Camera-type eye (tissue), 1 donor: ENCODE measurements around a stretch of chr3.

DNA sequence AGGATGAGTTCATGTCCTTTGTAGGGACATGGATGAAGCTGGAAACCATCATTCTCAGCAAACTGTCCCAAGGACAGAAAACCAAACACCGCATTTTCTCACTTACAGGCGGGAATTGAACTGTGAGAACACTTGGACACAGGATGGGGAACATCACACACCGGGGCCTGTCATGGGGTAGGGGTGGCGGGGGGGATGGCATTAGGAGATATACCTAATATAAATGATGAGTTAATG is 18.5 kb downstream of the TRAK1 start:
- RAMPAGE, long total RNA, result no peak

DNA sequence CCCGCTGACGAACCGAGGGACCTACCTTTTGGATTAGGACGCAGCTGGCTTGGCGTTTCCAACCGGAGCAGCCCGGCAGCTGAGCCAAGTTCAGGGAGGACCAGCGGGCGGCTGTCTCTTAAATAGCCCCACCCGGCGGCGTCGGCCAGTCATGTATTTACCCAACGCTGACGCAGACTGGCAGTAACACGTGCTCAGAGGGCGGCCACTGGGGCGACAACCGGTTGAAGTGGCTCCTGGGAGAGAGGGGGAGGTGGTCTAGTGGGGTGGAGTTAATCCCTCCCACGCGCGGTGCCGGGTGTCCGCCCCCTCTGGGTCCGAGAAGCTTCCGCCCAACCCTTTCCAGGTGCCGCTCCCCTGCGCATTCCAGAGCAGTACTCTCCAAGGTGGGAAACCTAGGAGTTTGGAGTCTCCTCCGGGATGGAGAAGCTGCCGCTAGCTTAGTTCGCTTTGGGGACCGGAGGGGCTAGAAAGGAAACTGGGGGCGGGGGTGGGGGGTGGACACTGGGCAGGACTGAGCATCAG is 1.3 kb downstream of the CCK start:
- RAMPAGE, long total RNA, result start-site peak on the minus strand centred at position 94 of the sequence, 5 bp wide, 40 reads

GRCh38 chr3:42505000-42505711 is 2.7 kb downstream of the VIPR1 start:
- RAMPAGE, long total RNA, result no peak

DNA sequence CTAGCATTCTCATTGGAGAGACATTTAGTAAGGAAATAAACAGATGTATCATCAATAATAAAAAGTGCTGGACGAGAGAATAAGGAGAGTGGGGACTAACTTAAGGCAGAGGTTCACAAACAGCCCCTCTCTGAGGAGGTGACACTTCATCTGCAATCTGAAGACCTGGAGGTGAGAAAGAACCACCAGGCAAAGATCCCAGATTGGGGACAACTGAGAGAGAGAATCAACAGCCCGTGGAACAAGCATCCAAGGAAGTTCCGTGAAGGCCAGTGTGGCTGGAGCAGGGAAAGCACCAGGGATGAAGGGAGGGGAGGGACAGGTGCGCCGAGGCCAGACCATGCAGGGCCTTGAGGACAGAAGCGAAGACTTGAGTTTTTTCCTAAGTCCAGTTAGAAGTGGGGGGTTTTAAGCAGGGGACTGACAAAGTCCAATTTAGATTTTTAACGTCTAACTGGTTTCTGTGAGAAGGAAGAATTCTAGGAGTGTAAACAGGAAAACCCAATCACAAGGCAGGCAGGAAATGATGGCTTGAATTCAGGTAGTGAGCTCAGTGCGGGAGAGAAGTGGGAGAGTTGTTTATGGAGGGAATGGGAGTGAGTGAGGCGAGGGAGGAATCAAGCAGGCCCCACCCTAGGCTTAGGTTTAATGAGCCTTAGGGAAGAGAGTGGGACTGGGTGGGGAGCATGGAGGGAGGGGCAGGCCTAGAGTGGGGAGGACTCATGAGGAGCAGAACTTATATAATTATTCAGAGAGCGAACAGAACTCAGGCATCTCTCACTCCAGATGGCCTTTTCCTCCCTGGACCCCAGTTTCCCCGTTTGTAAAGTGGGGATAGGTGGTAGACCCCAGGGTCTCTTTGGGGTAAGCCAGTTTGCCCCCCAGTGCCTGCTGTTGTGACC is 17.7 kb downstream of the VIPR1 start:
- RAMPAGE, long total RNA, result no peak

GRCh38 chr3:42591680-42592157 is 1.1 kb downstream of the SS18L2 start:
- RAMPAGE, long total RNA, result no peak

GRCh38 chr3:42662648-42663286 is 9.3 kb downstream of the ZBTB47 start:
- RAMPAGE, long total RNA, result no peak

DNA sequence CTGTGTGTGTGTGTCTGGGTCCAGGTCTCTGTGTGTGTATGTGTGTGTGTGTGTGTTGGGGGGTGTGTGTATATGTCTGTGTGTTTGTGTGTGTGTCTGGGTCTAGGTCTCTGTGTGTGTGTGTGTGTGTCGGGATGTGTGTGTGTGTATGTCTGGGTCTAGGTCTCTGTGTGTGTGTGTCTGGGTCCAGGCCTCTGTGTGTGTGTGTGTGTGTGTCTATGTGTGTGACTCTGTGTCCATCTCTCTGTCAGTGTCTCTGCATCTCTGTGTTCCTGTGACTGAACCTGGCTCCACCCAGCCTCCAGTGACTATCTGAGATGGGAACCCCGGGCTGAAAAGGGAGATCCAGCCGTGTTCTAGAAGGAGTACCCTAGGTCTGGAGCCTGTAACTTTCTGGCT is 2.3 kb downstream of the HHATL start:
- RAMPAGE, long total RNA, result no peak

GRCh38 chr3:42846638-42847600 is 28.8 kb downstream of the CYP8B1 start:
- RAMPAGE, long total RNA, result no peak

- RAMPAGE, long total RNA, result no peak
Observed at GRCh38 chr3:42872592-42873174, 3.0 kb downstream of the CYP8B1 start.

DNA sequence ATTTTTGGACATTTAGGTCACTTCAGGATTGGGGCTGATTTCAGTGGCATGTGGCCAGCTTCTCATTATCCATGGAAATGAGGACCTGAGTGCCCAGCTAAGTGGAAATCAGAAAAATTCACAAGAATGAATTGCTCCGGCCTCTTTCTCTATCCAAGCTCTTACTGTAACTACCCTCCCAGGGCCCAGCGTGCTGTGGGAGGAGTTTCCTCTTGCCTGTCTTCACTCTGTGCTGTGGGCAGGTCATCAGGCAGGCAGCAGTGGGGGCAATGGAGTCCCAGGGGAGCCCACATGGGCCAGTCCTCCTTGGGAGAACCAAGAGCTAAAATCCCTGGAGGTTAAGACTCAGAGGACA is 3.5 kb downstream of the GASK1A start:
- RAMPAGE, long total RNA, result no peak

GRCh38 chr3:43024116-43025106 is 45.3 kb downstream of the GASK1A start:
- RAMPAGE, long total RNA, result no peak

GRCh38 chr3:43178749-43179500 is 73.0 kb upstream of the POMGNT2 start:
- RAMPAGE, long total RNA, result no peak

GRCh38 chr3:43181178-43181863 is 75.4 kb upstream of the POMGNT2 start:
- RAMPAGE, long total RNA, result no peak

- RAMPAGE, long total RNA, result no peak
Observed at GRCh38 chr3:43213157-43214128, 72.9 kb upstream of the SNRK start.

DNA sequence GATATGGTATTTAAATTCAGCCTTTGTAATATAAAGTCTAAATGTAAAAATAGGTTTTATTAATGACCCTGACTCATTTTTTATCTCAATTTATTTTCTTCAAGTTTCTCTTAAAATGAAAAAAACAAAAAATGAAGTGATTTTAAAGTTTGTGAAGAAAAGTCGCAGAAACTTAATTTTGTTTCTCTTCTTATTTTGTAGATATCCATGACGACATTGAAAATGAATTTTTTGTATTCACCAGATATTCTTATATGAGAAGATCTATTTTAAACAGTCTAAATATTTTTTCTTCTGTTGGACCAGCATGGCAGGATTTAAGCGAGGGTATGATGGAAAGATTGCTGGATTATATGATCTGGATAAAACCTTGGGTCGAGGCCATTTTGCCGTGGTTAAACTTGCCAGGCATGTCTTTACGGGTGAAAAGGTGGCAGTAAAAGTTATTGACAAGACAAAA is 16.6 kb downstream of the SNRK start:
- RAMPAGE, long total RNA, result no peak

DNA sequence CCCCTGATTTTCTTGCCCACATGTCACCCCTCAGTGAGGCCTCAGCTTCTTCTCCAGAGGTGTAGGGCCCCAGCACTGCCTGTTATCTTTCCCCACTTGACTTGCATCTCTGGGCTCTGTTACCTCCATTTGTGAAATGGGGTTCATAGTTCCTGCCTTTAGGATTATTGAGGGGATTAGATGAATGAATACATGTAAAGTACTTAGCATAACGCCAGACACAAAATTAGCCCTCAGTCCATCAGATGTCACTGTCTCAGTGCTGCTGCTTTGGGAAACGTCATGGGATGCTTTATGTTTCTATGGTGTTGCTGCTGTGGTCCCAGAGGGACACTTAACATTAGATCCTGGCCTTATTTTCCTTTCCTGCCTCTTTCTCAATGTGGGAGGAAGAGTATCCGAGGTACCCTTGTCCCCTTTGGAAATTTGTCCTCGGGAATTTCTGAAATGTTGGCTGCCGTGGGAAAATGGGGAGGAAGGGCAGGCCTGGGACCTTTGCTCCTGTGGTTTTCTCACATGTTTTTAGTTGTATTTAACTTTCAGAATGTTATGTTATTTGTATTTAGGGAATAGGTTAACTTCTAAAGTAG is 31.5 kb downstream of the SNRK start:
- RAMPAGE, long total RNA, result no peak

DNA sequence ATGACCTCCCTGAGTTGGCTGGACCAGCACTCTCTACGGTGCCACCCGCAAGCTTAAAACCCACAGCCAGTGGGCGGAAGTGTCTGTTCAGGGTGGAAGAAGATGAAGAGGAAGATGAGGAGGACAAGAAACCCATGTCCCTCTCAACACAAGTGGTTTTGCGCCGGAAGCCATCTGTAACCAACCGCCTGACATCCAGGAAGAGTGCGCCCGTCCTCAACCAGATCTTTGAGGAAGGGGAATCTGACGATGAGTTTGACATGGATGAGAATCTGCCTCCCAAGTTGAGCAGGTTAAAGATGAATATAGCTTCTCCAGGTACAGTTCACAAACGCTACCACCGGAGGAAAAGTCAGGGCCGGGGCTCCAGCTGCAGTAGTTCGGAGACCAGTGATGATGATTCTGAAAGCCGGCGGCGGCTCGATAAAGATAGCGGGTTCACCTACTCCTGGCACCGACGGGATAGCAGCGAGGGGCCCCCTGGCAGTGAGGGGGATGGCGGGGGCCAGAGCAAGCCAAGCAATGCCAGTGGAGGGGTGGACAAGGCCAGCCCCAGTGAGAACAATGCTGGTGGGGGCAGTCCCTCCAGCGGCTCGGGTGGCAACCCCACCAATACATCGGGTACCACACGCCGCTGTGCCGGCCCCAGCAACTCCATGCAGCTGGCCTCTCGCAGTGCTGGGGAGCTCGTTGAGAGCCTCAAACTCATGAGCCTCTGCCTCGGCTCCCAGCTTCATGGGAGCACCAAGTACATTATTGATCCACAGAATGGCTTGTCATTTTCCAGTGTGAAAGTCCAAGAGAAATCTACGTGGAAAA is 61.4 kb downstream of the SNRK start:
- RAMPAGE, long total RNA, result no peak

DNA sequence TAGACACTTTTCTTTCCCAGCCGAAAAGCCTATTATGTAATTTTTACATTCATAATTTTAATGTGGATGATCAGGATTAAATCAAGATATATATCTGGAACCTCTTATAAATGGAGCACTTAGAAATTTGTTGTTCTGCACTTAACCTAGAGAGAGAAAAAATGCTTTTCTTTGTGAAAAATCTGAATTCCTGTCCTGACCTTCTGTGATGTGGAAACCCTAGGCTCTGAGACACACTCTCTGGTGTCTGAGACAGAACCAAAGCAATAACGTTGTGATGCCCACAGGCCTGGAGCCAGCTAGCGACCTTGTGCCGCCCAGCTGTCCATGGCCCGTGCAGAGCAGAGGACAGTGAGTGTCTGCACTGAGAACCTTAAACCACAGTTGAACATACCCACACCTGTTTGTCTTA is 62.4 kb downstream of the SNRK start:
- RAMPAGE, long total RNA, result no peak

DNA sequence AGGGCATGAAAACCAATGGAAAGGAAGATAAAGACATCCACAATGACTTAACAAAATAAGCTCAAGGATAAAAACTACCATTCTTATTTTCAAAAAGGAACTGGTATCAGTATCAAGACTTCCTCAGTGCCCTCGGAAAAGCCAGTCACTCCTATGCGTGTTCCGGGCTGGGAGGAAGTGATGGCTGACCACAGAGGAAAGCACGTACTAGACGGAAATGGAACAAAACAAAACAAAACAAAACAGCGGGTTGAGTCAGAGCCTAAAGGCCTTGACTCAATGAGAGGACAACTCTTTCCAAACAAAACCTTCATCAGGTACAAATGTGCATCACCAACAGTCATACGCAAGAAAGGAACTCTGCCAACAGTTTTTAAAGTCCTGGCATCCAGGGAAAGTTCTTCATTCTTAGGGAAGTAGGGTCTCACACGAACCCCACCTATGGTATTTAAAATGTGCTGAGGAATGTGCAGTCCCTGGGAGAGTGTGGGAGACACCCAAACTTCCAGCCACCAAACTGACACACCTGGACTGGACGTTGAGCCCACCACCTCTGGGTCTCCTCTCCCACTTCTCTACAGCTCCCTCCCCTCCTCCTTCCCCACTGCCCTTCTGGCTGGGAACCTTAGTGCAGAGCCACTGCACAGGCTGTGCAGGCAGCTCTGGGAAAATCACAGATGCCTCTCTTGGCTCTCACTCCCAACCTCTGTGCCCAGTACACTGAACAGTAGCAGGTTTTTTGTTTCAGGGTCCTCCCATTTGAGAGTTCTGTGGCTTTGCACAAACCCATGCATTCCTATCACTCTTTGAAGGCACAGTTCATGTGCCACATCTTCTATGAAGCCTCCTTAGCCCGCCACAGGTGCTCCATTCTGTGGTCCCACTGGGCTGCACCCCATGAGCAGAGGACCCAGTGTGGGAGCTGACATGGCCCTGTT is 103.6 kb downstream of the SNRK start:
- RAMPAGE, long total RNA, result no peak

- RAMPAGE, long total RNA, result no peak
Observed at GRCh38 chr3:43485808-43486189, 136.0 kb downstream of the ANO10 start.